Ileum (tissue), 1 donor: ENCODE results near the genes SRSF6 and FITM2.

- PRO-cap = no peak
These were observed 352.2 kb downstream of the PTPRT start for GRCh38 chr20:42837485-42837944.

GRCh38 chr20:43189157-43189498 is 578 bp downstream of the PTPRT start:
- PRO-cap = no peak

DNA sequence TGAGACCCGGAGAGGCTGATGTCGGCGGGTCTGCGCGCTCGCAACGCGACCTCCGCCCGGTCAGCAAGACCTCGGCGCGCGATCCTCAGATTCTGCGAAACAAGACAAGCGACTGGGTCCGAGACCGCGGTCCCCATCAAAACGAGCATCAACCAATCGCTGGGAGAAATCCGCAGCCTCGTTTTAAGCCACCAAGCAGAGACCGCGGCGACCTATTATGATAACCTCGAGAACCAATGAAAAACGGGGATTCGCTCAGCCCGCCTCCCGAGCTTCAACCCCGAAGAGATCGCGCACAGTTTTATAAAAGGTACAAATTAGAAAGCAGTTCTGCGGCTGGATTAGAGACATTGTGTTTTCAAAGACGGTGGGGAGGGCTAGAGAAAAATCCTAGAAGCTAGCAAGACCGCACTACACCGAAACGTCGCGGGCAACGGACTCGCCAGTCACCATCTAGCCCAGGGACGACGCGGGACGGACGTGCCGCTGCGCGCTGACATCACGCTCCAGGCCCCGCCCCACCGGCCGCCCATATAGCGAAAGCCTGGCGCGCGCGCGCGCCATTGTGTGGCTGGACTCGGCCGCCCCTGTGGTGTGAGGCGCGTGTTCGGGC is at the start of gene SRSF6:
Gene SRSF6 (plus strand): TSS at position 563 of the 613 bp plus-strand sequence.
- PRO-cap = bidirectional peak, plus-strand start at position 563 of the sequence, minus-strand start at position 455 of the sequence

GRCh38 chr20:43465948-43466869 is 8.5 kb downstream of the SRSF6 start:
- PRO-cap = no peak

DNA sequence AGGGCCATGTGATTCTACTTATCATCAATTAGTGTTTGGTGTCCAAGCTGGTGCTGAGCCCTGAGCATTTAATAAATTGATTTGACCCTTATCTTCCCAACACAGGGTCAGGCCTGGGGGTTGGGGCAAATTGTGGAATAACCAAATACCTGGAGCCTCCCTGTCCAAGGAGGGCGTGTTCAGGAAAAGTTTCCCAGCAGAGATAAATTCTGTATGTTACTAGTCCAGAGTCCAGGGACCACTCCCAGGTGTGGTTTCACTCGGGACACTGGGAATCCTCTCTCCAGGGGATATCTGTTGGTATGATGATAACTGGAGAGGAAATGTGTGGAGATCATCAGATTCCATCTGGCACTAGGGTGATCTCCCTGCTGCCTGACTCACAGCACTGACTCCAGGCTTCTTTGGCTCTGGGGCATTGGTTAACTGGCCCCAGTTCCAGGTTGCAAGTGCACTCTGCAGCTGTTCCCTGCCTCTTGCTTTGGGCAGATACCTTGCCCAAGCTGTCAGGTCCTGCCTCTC is 3.8 kb upstream of the MYBL2 start:
- PRO-cap = unidirectional peak, plus-strand start at position 435 of the sequence

DNA sequence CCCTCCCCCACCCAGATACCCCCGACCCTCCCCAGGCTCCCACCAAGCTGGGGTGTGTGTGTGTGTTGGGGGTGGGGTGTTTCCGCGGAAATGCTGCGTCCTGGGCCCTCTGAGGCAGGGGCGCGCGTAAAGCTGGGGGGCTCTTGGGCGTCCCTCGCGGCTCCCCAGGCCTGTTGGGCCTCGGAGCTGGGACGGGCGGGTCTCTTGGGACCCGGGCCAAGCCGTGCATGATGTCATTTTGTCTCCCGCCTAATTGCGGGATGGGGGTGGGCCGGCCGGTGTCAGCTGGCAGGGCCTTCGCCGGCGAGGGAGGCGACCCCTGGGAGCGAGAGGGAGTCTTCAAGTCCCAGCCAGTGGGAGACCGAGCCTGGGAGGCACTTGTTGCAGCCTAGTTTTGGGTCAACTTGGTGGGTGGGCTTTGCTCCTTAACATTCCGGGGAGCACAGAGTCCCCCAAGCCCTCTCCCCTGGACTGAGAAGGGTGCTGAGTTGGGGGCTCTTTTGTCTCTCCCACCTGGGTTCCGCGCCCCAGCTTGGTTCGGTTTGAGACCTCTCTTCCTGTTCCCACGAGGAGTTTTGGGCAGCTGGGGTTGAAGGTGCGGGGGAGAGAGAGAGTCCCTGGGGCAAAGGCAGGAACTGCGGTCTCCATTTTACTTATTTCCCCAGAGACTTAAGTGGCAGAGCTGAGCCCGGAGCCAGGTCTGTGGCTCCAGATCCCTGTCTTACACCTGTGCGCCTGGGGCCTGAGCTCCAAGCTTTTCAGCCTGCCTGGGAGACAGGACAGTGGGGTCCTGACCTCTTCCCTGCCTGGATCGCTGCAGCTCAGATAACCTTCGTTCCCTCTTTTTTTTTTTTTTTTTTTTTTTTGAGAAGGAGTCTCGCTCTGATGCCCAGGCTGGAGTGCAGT is 692 bp downstream of the MYBL2 start:
- PRO-cap = no peak

- PRO-cap = no peak
These were observed 40.6 kb downstream of the TOX2 start for GRCh38 chr20:43955006-43955877.

DNA sequence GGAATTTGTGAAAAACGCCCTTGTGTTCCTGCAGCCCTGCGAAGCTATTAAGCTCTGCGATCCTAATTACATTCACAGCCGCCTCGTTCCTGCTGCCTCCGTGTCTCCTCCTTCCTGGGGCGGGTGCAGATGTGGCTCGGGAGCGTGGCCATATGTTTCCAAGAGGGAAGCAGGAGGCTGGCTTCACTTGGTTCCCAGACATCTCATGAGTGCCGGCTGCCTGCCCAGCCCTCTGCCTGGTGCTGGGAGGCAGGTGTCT is 124.1 kb downstream of the TOX2 start:
- PRO-cap = no peak

- PRO-cap = no peak
These were observed 8.8 kb upstream of the JPH2 start for GRCh38 chr20:44195472-44196434.

DNA sequence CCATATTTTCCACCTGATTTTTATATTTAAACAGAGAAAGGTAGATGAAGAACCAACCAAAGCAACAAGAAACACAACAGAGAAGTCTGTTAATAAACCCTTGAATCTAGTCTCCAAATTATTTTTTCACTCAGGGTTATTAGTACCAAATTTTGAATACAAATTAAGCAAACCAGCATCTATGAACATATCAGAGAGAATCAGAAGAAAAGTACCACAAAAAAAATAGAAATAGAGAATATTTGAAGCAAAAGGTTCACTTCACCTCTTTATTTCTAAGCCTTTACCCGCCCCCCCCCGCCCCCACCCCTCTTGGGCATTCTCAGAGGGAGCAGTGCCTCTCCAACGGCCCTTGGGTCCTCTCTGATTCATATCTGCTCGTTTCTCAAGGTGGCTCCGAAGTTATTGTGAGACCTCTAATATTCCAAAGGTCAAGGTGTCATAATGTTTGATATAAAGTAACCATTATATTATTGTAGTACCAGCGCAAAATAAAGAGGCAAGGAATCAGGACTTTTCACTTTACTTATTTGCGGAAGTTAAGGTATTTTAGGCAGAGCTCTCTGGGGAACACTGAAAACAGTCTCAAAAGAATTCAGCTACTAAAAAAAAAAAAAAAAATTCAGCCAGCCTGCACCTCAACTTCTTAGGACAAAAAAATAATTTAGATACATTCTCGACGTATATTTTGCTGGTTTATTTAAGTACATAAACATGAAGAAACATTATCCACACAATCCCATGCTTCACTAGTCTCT is 2.6 kb downstream of the OSER1 start:
- PRO-cap = no peak

DNA sequence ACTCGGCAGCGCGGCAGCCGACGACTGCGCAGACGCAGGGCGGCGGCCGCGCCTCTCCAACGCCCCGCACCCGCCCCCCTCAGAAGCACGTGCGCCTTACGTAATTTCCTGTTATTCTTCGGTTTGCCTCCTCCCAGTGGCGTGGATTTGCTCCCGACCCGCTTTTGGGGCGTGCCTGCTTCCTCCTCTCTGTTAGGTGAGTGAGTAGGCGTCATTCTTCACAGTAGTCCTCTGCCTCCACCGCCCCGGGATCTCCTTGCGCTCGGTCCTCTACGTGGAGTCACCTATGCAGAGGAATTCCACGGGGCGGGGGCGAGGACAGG is 272 bp upstream of the OSER1 start:
- PRO-cap = bidirectional peak, plus-strand start at position 226 of the sequence, minus-strand start outside the sequence

GRCh38 chr20:44311008-44311638 is at the start of gene FITM2:
Gene FITM2 (minus strand): TSS chr20:44311202.
- PRO-cap = bidirectional peak, plus-strand start at chr20:44311318, minus-strand start at chr20:44311199

DNA sequence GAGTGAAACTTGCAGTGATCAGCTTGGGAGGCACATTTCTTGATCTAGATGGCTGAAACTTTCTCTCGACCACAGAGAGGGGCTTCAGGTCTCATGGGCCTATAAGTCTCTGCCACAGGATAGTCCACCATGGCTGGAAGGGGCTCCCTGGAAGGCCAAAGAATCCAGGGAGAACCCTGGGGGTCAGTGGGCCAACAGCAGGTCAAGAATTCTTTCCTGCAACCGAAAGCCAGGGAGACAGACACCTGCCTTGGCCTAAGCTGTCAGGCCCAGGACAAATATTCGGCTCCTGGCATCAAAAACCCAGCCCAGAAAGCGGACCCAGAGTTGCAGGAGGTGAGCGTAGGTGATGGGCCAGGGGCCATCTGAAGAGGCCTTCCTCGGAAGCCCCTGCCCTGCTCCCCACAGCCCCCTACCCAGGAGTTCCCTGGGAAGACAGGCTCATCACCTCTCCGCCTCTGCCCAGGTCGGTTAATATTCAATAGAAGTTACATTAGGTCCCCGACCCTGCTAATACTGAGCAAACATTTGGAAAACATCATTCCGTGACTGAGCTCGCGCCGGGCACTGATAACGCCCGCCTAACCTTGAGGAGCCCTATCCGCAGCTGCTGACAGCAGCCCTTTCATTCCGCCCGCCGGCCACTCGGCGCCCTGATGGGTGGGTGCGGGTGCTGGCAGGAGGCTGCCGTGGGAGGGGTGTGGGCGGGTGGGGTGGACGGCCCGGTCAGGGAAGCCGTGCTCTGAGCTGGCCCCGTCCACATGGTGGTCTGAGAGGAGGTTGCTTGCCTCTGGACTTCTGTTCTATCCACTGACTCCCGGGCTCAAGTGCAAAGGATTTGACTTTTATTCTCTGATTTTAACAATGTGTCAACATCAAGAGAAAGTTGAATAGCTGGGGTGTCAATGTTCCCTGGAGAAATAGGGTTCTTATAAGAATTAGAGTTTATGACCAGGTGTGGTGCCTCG is 55.6 kb downstream of the HNF4A start:
- PRO-cap = no peak

DNA sequence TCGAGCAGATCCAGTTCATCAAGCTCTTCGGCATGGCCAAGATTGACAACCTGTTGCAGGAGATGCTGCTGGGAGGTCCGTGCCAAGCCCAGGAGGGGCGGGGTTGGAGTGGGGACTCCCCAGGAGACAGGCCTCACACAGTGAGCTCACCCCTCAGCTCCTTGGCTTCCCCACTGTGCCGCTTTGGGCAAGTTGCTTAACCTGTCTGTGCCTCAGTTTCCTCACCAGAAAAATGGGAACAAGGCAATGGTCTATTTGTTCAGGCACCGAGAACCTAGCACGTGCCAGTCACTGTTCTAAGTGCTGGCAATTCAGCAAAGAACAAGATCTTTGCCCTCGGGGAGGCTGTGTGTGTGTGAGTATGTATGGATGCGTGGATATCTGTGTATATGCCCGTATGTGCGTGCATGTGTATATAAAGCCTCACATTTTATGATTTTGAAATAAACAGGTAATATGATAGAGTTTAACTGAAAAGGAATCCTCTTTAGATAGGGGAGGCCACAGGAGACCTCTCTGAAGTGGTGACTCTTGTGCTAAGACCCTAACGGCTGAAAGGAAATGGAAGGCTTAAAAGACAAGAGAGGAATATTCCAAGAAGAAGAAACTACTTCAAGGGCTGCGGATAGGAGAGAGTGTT is 51.4 kb upstream of the TTPAL start:
- PRO-cap = no peak

- PRO-cap = unidirectional peak, plus-strand start at chr20:44430630
These were observed 45.3 kb upstream of the TTPAL start for GRCh38 chr20:44430129-44430987.

GRCh38 chr20:44442374-44442767 is 33.3 kb upstream of the TTPAL start:
- PRO-cap = unidirectional peak, minus-strand start at chr20:44442587; bidirectional peak, plus-strand start at chr20:44442935, minus-strand start at chr20:44442658

DNA sequence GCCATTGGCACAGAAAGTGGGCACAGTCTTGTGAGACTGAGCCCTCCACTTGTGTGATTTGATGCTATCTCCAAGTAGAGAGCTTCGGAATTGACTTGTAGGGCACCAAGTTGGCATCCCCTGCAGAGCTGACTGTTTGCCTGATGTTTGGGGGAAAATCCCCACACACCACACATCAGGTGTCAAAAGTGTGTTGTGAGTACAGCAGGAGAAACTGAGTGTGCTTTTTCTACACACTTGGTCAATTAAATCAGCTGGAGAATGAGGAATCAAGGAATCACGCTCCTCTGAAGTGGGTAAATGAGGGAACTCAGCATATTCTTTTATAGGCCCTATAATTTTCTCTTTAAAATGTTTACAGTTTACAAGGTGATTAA is 962 bp downstream of the SERINC3 start:
- PRO-cap = no peak

GRCh38 chr20:44594619-44595206 is 12.3 kb downstream of the PKIG start:
- PRO-cap = no peak

DNA sequence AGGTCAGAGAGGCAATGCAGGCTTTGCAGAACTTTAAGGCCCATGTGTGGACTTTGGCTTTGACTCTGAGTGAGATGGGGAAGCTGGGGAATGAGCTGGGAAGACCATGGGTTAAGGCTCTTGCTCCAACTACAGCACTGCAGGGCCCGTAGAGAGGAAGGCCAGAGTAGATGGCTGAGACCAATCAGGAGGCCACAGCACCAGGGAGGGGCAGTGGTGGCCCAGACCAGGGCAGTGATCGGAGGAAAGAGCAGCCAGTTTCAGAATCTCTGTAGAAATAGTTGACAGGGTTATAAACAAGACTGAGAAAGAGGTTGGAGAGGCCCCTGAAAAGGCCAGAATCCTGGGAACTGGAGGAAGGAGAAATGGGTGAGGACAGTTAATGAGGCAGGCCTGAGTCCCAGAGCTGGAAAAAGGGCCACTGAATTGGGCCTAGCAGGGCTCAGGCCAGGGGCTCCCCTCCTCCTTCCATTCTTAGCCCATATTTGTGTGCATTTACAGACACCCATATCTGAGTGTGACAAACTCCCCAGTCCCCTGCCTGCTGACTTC is 18.0 kb downstream of the ADA start:
- PRO-cap = no peak

DNA sequence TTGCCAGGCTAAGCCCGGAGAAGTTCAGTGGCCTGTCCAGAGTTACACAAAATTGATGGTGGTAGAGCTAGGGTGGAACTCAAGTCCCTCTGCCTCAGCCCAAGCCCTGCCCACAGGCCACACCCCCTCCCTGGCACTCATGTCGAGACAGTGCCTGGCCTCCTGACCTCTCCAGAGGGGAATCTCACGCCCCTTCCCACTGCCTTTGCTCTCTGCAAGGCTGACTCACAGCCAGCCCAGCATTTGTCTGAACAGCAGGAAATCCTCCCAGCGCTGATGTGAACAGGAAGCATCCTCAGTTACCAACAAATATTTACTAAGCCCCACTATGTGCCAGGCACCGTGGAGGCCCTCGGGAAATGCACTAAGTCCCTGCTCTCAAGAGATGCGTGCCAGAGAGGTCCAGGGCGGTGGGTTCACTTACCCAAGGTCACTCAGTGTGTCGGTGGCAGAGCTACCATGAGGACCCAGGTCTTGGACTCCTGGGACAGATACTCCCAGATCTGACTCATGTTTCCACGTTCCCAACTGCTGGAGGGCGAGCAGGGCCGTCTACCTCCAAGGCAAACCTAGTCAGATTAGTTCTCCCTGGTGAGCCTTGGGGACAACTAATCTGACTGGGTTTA is 7.9 kb downstream of the ADA start:
- PRO-cap = no peak